Gallbladder (tissue), 1 donor: ENCODE measurements around a stretch of chr2.

GRCh38 chr2:46299259-46299496 is 2.0 kb downstream of the EPAS1 start:
- PRO-cap = bidirectional peak, plus-strand start at chr2:46299570, minus-strand start at chr2:46299455

- PRO-cap = no peak
Observed at GRCh38 chr2:46313867-46314672, 16.9 kb downstream of the EPAS1 start.

DNA sequence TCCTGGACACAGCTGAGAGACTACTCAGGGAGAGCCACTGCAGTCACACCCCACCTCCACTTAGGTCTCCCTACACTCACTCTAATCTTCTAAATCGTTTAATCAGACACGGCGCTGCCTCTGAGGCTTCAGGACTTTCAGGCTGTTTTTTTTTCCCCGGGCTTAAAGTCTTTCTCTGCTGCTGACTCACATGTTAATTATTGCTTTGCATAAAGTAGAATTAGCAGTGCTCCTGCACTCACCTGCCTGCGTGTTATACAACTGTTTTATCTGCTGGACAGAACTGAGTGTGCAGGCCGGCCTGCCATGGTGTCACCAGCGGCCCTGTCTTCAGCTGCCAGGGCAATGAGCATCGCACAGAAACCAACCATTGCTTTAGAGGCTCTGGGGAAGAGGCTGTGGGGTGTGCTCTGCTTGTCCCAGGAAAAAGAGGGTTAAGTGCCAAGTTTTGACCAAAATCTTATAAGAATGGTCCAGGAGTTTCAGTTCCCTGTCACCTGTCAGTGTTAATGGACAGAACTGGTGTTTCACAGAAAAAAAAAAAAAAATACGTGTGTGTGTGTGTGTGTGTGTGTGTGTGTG is 34.6 kb downstream of the EPAS1 start:
- PRO-cap = bidirectional peak, plus-strand start at position 280 of the sequence, minus-strand start at position 139 of the sequence

- PRO-cap = no peak
Observed at GRCh38 chr2:46367290-46368476, 70.5 kb downstream of the EPAS1 start.

GRCh38 chr2:46387231-46388212 is 90.3 kb downstream of the EPAS1 start:
- PRO-cap = no peak

DNA sequence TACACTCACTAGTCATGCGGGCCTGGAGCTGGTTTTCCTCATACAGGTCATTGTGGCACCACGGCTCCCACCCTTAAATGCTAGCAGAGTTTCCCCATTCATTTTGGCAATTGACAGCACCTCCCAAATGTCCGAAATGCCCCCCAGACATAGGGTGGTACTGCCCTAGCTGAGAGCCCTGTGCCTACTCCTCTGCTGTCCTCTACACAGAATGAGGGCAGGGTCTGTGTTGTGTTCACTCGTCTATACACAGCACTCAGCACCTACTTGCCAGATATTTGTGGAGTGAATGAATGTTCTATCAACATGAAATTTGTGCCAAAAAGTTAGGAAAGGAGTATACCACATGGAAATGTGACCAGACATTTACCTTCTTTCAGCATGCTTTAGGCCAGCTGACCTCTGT is 26.2 kb upstream of the ATP6V1E2 start:
- PRO-cap = no peak

DNA sequence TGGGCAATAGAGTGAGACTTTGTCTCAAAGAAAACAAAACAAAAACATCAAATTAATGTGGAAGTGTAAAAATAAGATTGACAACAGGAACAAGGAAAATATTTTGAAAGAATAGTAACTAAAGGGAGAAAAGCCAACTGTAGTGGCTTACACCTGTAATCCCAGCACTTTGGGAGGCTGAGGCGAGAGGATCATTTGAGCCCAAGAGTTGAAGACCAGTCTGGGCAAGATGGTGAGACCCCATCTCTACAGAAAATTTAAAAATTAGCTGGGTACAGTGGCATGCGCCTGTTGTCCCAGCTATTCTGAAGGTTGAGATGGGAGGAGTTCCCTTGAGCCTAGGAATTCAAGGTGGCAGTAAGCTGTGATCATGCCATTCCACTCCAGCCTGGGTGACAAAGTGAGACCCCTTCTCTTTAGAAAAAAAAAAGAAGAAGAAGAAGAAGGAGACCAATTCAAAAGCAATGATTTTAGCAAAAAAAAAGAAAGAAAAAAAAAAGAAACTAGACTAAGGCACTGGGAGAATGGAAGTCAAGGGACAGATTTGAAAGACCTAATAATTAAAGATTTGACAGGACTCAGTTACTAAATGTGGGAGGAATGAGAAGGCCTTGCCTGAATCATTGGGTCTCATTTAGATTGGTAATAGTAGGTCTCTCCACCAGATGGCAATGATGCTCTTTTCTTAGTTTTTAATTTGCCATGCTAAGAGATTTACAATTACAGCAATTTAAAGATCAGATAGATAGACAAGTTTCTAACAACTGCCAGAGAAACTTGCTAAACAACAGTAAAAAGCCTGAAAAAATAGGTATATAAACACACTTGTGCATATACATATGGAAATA is 15.1 kb downstream of the CRIPT start:
- PRO-cap = no peak

DNA sequence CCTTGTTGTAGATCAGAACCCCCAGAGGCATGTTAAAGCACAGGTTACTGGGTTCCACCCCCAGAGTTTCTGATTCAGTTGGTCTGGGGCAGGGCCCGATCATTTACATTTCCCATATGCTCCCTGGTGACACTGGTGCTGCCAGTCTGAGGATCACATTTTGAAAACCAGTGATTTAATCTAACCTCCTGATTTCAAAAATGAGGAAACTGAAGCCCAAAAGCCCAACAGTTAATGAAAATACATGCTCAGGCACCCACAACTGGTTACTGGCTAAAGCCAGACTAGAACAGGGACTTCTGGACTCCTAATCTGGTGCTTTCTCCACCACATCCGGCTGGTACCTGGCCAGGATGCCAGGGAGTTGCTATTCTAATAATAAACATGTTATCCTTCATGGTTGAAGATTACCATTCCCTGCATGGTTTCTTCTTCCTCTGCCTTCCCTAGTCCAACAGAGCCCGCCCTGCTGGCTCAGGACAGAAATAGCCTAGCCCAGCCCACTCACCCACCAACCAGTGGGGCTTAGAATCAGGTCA is 35.6 kb upstream of the SOCS5 start:
- PRO-cap = no peak

DNA sequence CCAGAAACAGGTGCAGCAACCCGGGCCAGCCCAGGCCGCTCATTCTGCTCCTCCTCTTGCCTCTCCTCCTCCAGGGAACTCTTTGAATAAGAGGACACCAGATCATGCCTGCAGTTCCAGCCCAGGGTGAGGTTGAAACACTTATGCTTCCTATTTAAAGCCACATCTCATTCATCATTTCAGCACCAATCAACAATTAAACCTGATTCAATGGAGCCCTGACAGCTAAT is 97.6 kb downstream of the MCFD2 start:
- PRO-cap = no peak

DNA sequence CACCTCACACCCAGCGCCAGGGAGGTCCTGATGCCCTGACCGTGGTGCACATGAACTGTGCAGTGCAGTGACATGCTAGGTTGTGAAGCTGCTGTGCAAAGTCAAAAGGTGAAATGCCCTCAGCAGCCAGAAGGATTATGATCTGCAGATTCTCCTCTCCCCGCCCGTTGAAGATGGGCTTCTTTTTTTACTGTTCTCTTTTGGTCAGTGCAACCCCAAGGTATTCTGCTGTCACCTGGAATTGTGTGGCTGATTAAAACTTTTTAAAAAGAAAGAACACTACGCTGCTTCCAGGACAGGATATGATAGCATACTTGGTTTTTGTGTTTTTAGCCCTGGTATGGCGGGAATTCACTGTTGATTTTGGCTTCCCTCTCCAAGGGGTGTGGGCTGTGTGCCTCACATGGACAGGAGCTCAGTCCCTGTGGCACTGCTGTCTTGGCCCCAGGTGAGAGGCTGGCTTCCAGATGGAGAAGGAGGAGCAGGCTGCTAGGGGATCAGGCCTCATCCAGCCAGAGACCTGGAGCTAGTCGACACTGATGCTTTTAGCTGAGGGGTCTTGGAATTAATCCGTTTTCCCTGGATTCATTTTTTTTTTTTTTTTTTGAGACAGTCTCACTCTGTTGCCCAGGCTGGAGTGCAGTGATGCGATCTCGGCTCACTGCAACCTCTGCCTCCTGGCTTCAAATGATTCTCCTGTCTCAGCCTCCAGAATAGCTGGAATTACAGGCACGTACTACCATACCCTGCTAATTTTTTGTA is 24.1 kb downstream of the TTC7A start:
- PRO-cap = no peak

DNA sequence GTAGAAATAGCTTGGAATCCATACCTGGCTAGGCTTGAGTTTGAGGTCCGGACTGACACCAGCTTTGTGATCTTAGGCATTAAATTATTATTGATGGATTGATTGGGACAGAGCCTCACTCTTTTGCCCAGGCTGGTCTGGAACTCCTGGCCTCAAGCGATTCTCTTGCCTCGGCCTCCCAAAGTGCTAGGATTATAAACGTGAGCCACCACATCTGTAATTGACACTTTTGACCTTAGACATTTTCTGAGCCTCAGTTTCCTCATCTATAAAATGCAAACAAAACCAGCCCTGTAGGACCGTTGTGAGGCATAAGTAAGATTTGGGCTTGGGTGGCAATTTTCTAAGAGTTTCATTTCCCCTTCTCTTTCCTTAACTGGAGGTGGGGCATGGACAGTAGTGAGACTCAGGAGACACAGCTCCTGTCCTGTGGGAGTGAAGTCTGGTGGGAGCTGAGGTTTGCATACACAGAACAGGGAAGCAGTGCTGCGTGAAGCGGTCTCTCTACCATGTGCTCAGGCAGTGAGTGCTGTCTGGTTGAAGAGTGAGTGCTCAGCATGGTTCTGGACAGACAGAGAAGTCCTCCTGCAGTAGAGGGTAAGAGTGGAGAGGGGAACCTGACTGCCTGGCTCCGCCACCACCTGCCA is 36.8 kb downstream of the TTC7A start:
- PRO-cap = no peak

GRCh38 chr2:46978545-46979284 is 37.7 kb downstream of the TTC7A start:
- PRO-cap = no peak

GRCh38 chr2:46989884-46990545 is 49.0 kb downstream of the TTC7A start:
- PRO-cap = no peak

DNA sequence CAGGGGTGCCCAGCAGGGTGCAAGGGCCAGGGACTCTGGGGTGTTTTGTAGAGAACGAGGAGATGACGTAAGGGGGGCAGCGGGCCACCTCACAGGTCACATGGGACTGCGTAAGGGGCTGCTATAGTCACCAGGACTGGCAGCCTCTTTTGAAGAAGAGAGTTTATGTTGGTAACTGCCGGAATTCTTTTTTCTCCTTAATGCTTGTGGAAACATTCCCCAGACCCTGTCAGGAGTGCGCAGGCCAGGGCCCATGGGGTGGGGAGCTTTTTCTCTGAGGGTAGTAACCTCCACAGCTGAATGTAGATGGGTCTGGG is 86.7 kb downstream of the TTC7A start:
- PRO-cap = no peak

GRCh38 chr2:47045708-47046276 is 104.8 kb downstream of the TTC7A start:
- PRO-cap = no peak

DNA sequence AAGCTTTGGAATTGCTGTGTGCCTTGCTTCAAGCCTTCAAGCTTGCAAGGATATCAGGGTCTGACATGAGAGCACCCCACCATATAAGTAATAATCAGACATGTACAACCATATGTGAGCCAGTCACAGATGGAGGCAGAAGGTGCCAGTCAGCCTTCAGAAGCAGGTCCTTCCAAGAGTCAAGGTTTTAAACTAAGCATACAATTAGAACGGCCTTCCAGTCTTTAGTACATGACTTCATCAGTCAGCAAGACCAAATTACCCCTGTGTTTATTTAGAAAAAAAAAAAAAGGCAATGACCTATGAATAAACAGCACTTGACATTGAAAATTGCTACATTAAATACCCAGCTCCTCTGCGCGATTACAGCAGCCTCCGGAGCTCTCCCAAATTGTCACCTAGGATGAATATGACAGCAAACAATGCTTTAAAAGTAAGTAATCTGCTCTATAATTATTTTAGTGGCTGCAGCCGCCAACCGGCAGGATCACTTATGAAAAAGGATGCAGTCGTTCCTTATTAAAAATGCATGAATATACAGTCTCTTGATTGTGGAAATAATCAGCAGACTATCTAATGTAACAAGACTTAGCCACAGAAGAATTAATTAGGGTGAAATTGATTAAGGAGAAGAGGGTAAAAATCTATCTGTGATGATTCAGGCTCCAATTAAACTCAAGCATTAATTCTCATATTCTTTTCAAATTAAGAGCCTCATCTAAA is 50.4 kb upstream of the CALM2 start:
- PRO-cap = no peak

DNA sequence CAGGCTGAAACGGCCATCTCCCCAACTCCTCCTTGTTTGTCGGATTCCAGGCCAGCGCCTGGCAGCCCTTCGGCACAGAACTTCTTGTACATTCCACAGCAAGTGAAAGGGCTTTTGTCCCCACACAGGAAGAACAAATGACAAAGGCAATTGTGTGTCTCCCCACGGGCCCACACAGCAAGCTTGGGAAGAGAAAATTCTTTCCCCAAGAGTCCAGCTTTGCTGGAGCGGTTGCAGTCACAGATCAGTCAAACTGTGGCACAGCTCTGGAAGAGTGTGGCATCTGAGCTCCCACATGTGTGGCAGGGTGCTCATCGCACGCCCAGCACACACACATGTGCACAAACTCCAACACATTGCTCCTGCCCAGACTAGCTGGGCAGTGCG is 58.0 kb upstream of the EPCAM start:
- PRO-cap = no peak

DNA sequence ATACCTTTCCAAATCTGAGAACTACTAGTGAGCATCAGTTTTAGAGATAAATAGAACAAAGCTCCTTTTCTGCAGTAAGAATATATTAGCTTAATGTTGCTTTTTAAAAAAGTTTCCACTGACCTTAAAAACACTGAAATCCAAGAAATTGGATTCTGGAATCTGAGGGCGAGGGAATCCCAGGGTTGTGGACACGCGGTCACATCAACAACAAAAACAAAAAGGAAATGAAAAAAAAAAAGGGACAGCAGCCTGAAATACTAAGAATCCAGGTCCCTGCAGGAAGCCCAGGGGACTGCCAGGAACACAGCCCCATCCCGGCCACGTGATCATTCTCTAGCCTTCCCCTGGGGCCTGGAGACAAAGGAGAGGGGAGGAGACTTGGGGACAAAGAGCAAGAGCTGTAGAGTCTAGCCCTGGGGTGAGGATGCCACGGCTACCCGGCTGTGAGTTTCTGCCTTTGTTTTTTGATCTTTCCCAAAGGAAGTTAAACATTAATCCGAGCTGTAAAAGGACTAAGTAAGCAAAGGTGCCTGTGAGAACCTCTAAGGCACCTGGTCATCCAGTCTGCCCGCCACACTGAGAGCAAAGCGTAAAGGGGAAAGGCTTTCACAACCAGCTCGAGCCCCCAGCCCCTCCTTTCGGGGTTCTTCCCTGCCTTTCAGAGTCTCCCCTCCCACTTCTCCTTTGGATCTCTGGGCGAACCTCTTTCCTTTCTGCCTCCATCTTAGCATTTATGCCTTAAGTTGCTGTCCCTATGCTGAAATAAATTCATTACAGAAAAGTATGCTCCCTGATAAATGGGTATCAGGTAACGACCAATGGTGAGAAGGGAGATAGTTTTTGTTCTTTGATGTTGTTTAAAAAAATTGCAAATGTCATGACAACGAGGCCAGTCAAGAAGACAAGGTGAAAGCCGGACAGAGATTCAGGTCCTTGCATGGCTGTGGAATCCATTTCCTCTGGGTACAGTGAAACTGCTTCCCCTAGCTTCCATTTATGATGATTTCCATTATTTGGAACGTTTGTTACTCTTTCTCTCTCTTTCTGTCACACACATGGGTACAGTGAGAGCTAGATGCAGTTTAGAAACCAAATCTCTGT is 24.0 kb upstream of the EPCAM start:
- PRO-cap = bidirectional peak, plus-strand start at position 406 of the sequence, minus-strand start at position 229 of the sequence

GRCh38 chr2:47346616-47347125 is 22.4 kb upstream of the EPCAM start:
- PRO-cap = no peak

DNA sequence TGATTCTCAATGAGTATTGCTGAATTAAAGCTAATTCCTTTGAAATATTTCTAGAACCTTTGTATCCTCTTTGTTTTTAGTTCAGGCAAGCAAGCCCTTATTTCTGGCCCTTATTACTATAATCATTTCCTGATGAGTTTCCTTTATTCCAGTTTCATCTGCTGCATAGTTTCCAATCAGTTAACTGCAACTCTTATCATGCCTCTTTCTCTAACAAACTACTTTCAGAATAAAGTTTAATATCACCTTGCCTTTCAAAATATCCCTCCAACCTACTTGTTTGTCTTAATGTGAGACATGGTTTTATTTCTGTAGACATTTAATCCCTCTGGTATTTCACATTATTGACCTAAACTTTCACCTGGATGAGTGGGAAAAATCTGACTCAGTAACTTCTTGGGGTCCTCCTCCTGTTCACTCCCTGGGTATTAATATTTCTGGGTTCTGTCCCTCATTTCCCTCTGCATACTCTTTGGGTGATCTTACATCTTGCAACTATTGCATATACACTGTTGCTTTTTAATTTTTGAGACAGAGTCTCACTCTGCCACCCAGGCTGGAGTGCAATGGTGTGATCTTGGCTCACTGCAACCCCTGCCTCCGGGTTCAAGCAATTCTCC is 27.9 kb downstream of the MSH6 start:
- PRO-cap = no peak